ENCODE measurements around a stretch of chr6.

GRCh38 chr6:170289506-170290245 is 1.2 kb downstream of the DLL1 start:
- RRBS, result 3% methylated on average over 13 of the region's 88 CpGs

DNA sequence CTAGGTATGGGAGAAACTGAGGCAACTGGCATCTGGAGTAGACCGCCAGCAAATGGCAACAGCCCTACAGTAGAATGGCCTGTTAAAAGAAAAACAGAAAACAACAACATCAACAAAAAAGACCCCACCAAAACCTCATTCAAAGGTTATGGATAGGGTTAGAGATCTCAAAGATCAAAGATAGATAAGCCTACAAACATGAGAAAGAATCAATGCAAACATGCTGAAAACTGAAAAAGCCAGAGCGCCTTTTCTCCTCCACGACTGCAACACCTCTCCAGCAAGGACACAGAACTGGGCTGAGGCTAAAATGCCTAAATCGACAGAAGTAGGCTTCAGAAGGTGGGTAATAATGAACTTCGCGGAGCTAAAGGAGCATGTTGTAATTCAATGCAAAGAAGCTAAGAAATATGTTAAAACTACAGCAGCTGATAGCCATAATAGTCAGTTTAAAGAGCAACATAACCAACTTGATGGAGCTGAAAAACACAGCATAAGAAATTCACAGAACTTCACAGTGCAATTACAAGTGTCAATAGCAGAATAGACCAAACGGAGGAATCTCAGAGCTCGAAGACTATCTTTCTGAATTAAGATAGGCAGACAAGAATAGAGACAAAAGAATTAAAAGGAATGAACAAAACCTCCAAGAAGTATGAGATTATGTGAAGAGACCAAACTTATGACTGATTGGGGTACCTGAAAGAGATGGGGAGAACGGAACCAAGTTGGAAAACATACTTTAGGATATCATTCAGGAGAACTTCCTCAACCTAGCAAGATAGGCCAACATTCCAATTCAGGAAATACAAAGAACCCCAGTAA is 44.3 kb downstream of the FAM120B start:
- RRBS, result no CpG with 5 or more reads among the region's 9 CpGs

GRCh38 chr6:170352141-170352738 is 45.7 kb downstream of the FAM120B start:
- RRBS, result no CpG with 5 or more reads among the region's 3 CpGs

- RRBS, result no CpG with 5 or more reads among the region's 14 CpGs
Measured at GRCh38 chr6:170374990-170376127, 68.8 kb downstream of the FAM120B start.

DNA sequence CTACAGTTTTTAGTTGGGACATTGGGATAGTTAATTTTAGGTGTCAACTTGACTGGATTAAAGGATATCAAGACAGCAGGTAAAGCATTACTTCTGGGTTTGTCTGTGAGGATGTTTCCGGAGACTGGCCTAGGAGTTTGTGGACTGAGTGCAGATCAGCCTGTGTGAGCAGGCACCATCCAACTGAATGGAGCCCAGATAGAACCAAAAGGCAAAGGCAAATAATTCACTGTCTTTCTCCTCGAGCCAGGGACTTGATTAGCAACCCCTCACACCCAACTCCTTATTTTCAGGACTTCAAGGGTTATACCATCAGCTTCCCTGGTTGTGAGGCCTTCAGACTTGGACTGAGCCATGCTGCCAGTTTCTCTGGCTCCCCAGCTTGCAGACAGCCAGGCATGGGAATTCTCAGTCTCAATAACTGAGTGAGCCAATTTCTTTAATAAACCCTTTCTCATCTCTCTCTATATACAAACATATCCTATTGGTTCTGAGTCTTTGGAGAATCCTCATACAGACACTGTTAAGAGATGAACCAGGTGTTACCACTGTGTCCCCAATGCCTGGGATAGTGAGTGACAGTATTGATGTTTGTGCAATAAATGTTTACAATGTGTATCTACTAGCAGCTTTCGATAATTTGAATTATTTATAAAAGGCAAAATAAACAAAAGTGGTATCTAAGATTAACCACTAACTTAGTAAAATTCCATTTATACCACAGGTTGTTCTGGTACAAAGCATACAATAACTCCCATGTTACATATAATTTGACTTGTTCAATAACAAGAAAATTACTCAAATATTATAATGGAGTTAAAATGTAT is 19.2 kb downstream of the PSMB1 start:
- RRBS, result no CpG with 5 or more reads among the region's 3 CpGs